NALM6 (cell line): ENCODE results near the genes PLA2G5 and SH2D5.

- PRO-cap = no peak
Observed at GRCh38 chr1:19444462-19444702, 41.0 kb downstream of the CAPZB start.

DNA sequence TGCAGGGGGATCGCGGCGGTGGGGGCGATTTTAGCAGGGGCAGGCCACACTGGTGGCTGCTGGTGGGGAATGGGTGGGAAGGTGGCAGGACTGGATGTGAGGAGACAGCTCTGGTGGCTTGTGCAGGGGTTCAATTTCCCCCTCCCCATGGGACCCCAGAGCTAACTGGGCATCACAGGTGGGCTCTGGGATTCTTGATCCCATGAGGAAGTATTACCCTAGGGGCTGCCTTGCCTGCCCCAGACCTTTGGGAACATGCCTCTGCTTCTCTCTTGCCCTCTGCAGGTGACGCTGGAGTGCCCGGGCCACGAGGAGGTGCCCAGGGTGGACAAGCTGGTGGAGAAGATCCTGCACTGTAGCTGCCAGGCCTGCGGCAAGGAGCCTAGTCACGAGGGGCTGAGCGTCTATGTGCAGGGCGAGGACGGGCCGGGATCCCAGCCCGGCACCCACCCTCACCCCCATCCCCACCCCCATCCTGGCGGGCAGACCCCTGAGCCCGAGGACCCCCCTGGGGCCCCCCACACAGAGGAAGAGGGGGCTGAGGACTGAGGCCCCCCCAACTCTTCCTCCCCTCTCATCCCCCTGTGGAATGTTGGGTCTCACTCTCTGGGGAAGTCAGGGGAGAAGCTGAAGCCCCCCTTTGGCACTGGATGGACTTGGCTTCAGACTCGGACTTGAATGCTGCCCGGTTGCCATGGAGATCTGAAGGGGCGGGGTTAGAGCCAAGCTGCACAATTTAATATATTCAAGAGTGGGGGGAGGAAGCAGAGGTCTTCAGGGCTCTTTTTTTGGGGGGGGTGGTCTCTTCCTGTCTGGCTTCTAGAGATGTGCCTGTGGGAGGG lies 7.9 kb upstream of the HTR6 start:
- PRO-cap = no peak

DNA sequence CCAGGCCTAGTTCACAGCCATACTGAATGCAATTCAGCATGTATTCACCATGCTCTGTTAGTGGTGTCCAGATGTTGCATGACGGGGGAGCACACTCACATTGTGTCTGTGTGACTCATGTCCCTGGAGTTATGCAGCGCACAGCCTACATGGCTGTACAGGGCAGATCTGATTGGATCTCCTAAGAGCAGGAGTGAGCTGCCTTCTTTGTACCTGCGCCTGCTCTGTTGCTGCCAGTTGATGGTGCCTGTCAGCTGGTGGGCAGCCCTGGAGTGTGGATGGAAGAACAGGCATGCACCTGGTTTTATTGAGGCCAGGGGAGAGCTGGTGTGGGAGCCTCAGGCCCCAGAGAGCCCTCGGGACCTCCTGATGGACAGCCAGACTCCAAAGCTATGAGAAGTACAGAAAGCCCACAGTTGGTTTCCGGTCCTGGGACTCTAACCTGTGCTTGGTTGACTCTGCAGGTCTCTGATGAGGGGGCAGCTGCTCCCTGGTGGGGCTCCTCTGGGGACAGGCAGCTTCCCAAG lies 17.7 kb downstream of the HTR6 start:
- PRO-cap = no peak

- PRO-cap = no peak
Observed at GRCh38 chr1:20069895-20070608, at the start of gene PLA2G5. TSS of gene PLA2G5 (plus strand) at chr1:20070194.

DNA sequence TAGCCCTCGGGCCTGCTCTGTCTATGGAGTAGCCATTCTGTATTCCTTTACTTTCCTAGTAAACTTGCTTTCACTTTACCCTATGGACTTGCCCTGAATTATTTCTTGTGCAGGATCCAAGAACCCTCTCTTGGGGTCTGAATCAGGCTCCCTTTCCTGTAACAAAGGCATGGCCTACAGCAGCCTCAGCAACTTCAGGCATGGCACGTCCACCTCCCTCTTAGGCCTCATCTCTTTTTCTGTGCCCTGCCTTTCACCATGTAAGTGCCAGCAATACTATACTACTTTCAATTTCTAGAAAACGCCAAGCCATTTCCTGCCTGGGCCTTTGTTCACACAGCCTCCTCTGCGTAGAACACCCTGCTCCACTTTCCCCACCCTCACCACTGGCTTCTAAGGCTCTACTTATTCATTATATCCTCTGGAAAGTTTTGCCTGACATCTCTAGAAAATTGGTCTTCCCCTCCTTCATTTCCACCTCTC lies 41.8 kb upstream of the VWA5B1 start:
- PRO-cap = bidirectional peak, plus-strand start at position 307 of the sequence, minus-strand start at position 243 of the sequence; unidirectional peak, minus-strand start at position 388 of the sequence

GRCh38 chr1:20322069-20322630 lies 31.5 kb downstream of the VWA5B1 start:
- PRO-cap = bidirectional peak, plus-strand start at chr1:20322325, minus-strand start at chr1:20322336

- PRO-cap = bidirectional peak, plus-strand start at chr1:20343351, minus-strand start at chr1:20343356; unidirectional peak, plus-strand start at chr1:20343889
Observed at GRCh38 chr1:20343227-20344039, 52.8 kb downstream of the VWA5B1 start.

GRCh38 chr1:20480269-20480826 lies 5.7 kb downstream of the CAMK2N1 start:
- PRO-cap = no peak

GRCh38 chr1:20644300-20644909 lies 11.1 kb downstream of the PINK1 start:
- PRO-cap = no peak

- PRO-cap = unidirectional peak, plus-strand start at chr1:20660998
Observed at GRCh38 chr1:20660333-20661137, 634 bp downstream of the DDOST start.

- PRO-cap = no peak
Observed at GRCh38 chr1:20732045-20732949, at the start of gene SH2D5. TSS of gene SH2D5 (minus strand) at chr1:20732703.

- PRO-cap = no peak
Observed at GRCh38 chr1:20757521-20757805, 25.0 kb upstream of the SH2D5 start.

DNA sequence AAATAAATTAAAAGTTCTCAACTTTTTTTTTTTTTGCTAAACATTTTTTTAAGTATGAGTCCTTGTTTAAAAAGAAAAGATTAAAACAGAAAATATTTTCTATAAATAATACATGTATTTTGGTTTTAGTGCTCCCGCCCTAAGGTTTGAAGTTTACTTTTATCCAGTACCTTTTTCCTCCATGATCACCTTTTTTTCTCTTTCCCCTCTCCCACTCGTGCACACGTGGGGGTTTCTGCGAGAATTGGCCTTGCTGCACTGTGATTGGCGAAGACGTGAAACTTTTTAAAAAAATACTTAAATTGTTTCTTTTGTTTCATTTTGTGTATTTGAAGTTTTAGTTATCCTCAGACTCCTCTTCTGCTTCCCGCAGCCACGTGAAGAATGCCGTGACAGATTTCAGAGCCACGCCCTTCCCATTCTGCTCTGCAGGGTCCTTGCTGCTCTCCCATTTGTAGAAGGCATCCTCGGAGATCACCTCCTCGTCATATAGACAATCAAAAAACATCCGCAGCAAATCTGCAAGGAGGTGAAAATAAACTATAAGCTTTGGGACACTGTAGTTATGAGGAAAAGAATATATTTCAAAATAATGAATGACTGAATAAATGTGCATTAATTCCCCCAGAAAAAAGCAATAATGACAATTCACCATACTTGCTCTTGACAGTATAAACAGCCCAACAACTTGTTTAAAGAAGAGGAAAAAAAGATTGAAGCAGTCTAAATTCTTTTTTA lies 20.0 kb upstream of the HP1BP3 start:
- PRO-cap = no peak

- PRO-cap = no peak
Observed at GRCh38 chr1:20875537-20876110, 88.5 kb upstream of the HP1BP3 start.

GRCh38 chr1:20893457-20893908 lies 106.4 kb upstream of the HP1BP3 start:
- PRO-cap = no peak

DNA sequence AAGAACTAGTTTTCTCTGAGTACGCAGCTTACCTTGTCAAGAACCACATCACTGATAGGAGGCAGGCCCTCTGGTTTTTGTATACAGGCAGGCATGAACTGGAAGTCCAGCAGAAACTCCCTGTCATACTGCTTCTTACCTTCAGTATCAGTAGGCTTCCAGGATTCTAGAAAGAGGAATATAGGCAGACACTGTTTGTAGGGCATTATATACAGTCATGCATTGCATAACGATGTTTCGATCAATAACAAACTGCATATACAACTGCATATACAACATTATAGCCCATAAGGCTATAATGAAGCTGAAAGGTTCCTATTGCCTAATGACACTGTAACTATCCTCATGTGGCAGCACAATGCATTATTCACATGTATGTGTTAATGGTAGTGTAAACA lies 108.2 kb upstream of the HP1BP3 start:
- PRO-cap = no peak

DNA sequence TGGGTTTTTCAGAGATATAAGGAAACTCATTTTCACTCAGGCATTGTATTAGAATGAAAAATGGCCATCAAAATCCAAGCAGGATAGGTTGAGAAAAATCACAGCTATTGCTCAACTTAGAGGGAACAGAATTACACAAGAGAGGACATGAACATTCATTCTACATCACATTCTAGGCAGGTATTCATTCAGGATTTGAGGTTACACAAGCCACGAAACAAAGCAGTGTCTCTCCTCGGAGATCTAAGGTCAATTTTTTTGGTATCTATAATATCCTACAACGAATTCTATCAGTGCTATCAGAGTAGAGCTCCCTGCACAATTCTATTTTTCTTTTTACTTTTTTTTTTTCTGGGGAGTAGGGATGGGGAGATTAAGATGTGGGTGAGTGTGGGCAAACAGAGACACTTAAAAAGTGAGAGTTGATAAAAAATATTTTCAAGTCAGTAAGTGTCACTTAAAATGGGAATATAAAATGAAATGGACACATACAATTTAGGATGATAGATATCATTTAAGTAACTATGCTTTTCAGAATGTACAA lies 163.7 kb upstream of the HP1BP3 start:
- PRO-cap = no peak

- PRO-cap = no peak
Observed at GRCh38 chr1:21013547-21014078, 163.1 kb downstream of the EIF4G3 start.

DNA sequence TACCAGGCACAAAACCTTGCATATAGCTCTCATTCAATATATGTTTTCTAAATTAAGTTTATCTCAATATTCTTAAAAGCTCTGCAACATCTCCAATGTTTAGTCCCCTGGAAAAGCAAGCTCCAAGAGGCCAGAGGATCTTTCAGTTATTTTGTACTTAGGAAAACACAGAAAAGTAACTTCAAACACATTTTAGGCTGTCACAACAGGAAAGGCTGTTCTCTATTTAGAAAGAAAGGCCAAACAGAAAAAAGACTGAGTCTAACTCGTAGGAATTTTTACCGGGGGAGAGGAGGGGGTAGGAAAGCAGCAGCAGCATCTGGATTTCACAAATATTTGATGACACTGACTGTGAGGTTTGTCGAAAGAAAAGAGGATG lies 107.2 kb downstream of the EIF4G3 start:
- PRO-cap = no peak

DNA sequence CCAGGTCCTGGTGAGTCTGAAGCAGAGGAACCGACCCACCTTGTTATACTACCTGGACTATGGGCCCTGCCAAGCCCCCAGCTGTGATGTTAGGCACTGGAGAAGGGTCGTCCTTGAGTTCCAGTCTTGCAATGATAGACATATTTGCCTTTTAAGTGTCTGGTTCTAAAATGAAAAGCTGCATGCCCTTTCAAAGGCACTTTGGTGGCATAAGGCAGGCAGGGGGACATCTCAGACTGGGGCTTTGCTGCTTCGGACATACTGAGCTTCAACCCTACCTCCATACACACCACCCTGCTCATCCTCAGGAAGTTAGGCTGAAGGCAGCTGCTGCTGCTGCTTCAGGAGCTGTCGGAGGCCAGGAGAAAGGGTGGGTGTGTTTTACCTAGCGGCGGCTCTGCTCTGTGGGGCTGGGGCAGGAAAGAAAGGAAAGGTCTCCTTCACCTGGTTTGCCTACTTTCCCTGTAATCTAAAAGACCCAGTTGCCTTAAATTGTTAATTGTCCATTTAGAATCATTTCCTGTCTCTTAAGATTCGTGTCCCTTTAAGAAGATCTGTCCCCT lies 19.3 kb downstream of the ECE1 start:
- PRO-cap = no peak